GM12878 (cell line): ENCODE measurements around a stretch of chr15.

- RAMPAGE, long total RNA = no peak
- RRBS, 2 experiments = no CpG with 5 or more reads among the region's 4 CpGs
CAGE:
- cytosol, long polyA minus RNA = no peak
- cytosol, long polyA plus RNA = no peak
- long polyA plus RNA = no peak
- nucleolus, long total RNA = no peak
- nucleus, long polyA plus RNA = no peak
- nucleus, long total RNA = no peak
Measured at GRCh38 chr15:98671149-98672032, 23.1 kb downstream of the IGF1R start.

GRCh38 chr15:98683948-98684308 lies 35.6 kb downstream of the IGF1R start:
- RAMPAGE, long total RNA = no peak
- RRBS, 2 experiments = no CpG with 5 or more reads among the region's 2 CpGs
CAGE:
- cytosol, long polyA minus RNA = no peak
- cytosol, long polyA plus RNA = no peak
- long polyA plus RNA = no peak
- nucleolus, long total RNA = no peak
- nucleus, long polyA plus RNA = no peak
- nucleus, long total RNA = no peak

DNA sequence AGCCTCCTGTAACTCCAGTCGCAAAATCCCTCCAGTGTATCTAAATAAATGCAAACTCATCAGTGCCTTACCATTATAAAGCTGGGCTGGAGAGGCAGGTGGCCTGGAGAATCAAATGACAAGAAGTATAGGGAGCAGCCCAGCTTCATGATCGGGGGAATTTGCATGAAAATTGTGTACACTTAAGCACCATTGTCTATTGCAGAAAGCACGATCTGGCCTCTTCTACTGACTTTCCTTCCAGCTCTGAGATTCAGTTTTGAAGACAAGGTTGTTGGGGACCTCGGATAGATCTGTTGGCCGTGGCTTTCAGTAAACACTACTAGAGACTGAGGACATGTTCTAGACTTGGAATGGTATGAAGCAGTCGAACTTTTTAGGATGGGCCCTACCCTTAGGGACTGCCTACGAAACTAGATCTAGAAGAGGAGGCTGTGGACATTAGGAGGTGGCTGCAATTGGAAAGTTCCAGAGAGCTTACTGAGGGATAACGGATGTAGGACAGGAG lies 71.8 kb downstream of the IGF1R start:
- RAMPAGE, long total RNA = no peak
- RRBS, 2 experiments = no CpG with 5 or more reads among the region's 8 CpGs
CAGE:
- cytosol, long polyA minus RNA = no peak
- cytosol, long polyA plus RNA = no peak
- long polyA plus RNA = no peak
- nucleolus, long total RNA = no peak
- nucleus, long polyA plus RNA = no peak
- nucleus, long total RNA = no peak

GRCh38 chr15:98779534-98780129 lies 131.3 kb downstream of the IGF1R start:
- RAMPAGE, long total RNA = no peak
- RRBS, 2 experiments = no CpG with 5 or more reads among the region's 16 CpGs
CAGE:
- cytosol, long polyA minus RNA = no peak
- cytosol, long polyA plus RNA = no peak
- long polyA plus RNA = no peak
- nucleolus, long total RNA = no peak
- nucleus, long polyA plus RNA = no peak
- nucleus, long total RNA = no peak

DNA sequence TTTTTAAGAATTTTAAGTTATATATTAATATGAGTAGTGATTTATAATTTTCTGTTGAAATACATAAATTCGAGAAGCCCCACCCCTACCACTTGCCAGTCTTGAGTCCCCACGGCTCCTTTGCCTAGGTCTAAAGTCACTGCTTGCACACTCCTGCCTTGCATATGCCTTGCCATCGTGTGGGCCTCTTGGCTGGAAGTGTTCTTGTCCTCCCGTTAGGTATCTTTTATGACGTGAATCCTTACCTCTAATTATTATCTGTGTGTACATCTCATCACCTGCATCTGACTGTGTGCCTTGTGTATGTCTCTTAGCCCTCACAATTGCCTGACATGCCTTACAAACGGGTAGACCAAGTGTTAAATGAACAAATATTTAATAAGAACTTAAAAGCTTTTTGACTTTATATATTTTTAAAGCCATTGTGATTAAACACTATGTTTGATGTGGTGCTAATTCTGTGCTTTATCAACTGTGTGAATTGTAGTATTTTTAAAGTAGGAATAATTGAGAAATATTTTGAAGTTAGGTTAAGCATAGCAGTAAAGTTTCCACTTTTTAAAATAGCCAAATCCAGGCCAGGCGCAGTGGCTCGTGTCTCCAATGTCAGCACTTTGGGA lies 140.1 kb downstream of the PGPEP1L start:
- RAMPAGE, long total RNA = no peak
- RRBS, 2 experiments = no CpG with 5 or more reads among the region's 8 CpGs
CAGE:
- cytosol, long polyA minus RNA = no peak
- cytosol, long polyA plus RNA = no peak
- long polyA plus RNA = no peak
- nucleolus, long total RNA = no peak
- nucleus, long polyA plus RNA = no peak
- nucleus, long total RNA = no peak

- RAMPAGE, long total RNA = no peak
- RRBS, 2 experiments = no CpG with 5 or more reads among the region's 9 CpGs
CAGE:
- cytosol, long polyA minus RNA = no peak
- cytosol, long polyA plus RNA = no peak
- long polyA plus RNA = no peak
- nucleolus, long total RNA = no peak
- nucleus, long polyA plus RNA = no peak
- nucleus, long total RNA = no peak
Measured at GRCh38 chr15:98870748-98871478, 136.7 kb downstream of the PGPEP1L start.

DNA sequence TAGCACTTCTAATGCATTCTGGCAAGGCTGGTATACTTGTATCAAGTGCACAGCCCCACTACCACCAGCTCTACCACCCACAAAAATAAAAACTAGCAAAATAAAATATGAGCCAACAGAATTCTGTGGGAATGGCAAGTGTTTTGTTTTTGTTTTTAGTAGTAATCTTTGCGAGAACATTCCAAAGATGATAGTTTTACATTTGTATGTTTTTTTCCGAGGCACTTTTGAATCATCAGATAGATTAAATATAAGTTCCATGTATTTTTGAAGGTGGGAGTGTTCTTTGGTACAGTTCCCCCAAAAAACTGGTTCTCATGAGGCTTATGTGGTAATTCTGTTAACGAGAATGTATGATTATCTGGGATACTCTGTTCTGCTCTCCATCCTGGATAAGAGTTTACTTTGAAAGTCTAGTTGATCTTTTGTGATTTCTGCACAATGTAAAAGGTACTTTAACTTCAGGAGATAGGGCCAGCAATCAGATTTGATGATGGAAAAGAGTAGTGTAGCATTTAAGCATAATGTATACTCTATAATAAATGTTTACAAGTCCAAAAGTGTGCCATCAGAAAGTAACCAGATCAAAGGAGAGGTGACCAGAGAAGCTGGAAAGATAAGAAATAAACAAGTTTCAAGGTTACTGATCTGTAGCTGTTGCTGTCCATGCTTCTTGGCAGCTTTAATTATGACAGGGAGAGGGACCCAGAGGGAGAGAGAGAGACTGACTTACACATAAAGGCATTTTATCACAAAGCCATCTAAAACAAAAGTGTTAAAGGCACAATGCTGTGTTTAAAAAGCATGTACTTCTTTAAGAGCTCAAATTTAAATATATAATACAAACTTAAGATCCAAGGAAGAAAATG lies 130.9 kb downstream of the PGPEP1L start:
- RAMPAGE, long total RNA = no peak
- RRBS, 2 experiments = no CpG with 5 or more reads among the region's 3 CpGs
CAGE:
- cytosol, long polyA minus RNA = no peak
- cytosol, long polyA plus RNA = no peak
- long polyA plus RNA = no peak
- nucleolus, long total RNA = no peak
- nucleus, long polyA plus RNA = no peak
- nucleus, long total RNA = no peak

DNA sequence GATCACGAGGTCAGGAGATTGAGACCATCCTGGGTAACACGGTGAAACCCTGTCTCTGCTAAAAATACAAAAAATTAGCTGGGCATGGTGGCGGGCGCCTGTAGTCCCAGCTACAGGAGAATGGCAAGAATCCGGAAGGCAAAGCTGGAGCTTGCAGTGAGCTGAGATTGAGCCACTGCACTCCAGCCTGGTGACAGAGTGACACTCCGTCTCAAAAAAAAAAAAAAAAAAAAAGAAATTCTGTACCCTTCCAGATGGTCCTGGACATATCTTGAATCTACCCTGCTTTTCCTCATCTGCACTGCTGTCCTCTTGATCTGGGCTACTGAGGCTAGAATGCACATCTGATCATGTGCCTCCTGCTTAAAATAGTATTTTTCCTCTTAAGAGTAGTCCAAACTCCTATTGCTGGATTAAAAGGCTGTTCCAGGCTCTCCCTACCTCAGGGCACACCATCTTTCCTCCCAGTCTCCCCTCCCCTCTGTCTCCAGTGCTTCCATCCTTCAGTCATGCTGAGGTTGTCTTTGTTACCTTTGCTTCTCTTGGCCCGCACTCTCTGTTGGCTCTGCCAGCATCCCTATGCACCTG lies 123.0 kb downstream of the PGPEP1L start:
- RAMPAGE, long total RNA = no peak
- RRBS, 2 experiments = no CpG with 5 or more reads among the region's 7 CpGs
CAGE:
- cytosol, long polyA minus RNA = no peak
- cytosol, long polyA plus RNA = no peak
- long polyA plus RNA = no peak
- nucleolus, long total RNA = no peak
- nucleus, long polyA plus RNA = no peak
- nucleus, long total RNA = no peak

DNA sequence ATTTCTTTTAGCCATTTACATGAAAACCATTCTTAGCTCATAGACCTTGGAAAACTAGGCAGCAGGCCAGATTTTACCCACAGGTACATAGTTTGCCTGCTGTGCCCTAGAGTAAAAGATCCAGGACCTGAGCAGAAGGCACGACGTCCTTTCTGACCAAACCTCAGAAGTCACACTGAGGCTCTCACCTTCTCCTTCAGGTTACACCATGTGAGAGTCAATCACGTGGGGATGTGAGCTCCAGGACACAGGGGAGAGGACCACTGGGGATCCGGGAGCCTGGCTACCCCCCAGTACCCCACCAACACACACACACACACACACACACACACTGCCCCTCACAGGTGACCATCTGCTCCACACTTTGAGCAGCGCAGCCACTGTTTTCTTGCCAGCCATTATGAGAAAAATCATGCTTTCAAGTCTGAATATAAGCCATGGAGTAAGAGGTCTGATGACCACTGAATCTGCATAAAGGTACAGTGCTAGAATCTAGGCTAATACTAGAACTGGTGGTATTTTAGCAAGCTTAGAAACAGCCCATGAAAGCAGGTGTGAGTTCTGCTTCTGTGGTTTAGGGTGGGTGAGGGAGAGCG lies 55.5 kb downstream of the PGPEP1L start:
- RAMPAGE, long total RNA = no peak
- RRBS, 2 experiments = no CpG with 5 or more reads among the region's 6 CpGs
CAGE:
- cytosol, long polyA minus RNA = no peak
- cytosol, long polyA plus RNA = start-site peak on the plus strand centred at position 364 of the sequence, 75 bp wide, 62 and 49 reads in 2 replicates
- long polyA plus RNA = no peak
- nucleolus, long total RNA = no peak
- nucleus, long polyA plus RNA = no peak
- nucleus, long total RNA = no peak

DNA sequence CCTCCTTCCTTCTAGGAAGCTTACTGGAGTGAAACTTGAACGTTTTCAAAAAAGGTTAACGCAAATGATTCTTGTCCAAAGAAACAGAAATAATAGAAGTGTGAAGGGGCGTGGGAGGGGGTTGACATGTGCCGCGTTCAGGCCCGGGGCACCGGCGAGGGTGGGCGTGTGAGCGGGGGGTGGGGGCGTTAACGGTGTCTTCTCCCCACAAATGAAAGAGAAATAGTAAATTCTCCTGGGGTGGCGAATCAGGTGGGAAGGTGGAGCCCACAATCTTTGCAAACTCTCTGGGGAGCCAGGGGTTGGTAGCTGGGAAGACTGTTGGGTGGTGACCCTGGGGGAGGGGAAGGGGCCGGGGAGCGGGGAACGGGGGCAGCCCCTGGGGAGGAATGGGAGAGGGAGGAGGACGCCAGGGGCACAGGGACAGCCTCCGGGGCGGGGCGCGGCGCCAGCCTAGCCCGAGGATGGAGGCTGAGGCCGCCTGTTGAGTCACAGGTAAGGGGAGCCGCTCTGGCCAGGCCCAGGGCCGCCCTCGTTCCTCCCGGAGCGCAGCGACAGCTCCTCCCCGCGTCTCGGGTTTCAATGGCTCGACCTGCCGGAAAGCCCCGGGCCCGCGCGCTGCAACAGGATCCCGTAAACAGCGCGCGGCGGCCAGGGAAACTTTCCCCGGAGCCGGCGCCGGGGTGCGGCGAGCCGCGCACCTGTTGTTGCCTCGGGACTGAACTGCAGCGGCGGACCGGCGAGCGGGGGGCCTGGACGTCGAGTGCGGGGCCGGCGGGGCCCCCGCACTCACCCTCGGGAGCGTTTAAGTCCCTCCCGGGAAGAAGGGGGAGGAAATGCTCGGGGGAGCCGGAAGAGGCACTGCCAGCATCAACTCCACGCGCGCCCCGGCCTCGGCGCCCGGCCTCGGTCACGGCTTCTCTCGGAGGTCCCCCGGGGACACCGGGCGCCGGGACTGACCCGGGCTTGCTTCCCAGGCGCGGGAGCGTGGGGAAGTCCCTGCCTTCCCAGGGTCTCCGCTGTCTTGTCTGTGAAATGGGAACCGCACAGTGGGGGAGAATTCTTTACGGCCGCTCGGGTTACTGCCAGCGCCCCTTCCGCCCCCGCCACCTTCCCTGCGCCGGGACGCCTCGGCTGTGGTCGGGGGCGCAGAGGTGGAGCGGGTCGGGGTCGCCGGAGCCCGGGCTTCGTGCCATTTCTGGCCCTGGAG lies 7.1 kb upstream of the PGPEP1L start:
- RAMPAGE, long total RNA = no peak
- RRBS, 2 experiments = under 1 to 2% methylated on average over 53 to 54 of the region's 107 CpGs
CAGE:
- cytosol, long polyA minus RNA = no peak
- cytosol, long polyA plus RNA = no peak
- long polyA plus RNA = no peak
- nucleolus, long total RNA = no peak
- nucleus, long polyA plus RNA = no peak
- nucleus, long total RNA = no peak

DNA sequence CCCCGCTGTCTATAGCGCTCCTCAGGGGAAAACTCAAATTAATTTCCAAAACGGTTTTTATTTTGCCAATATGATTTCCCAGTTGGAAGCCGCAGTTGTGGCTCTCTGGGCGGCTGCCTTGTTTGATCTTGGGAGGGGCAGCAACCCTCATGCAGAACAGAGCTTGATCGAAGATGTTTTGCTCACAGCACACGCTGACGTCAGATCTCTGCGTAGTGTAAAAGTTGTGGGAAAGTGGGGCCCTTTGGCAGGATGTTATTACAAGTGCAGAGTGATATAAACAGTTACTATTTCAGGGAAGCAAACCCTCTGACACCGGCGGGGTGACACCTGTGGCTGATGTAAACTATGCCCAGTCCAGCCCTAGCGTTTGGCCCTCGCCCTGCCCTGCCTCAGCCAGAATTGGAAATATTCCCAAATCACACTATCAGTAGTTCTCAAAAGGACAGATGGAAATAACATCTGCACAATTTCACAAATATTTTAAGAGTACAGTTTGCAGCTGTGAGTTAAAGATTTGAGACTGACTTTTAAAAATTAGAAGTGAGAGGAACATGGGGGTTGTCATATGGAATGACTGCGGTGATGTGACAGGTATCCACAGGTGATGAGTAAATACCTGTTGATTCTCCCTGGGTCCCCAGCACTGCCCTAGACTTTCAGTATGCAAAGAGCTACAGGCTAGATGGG lies 1.7 kb downstream of the SYNM start:
- RAMPAGE, long total RNA = no peak
- RRBS, 2 experiments = no CpG with 5 or more reads among the region's 14 CpGs
CAGE:
- cytosol, long polyA minus RNA = no peak
- cytosol, long polyA plus RNA = no peak
- long polyA plus RNA = no peak
- nucleolus, long total RNA = no peak
- nucleus, long polyA plus RNA = no peak
- nucleus, long total RNA = no peak

DNA sequence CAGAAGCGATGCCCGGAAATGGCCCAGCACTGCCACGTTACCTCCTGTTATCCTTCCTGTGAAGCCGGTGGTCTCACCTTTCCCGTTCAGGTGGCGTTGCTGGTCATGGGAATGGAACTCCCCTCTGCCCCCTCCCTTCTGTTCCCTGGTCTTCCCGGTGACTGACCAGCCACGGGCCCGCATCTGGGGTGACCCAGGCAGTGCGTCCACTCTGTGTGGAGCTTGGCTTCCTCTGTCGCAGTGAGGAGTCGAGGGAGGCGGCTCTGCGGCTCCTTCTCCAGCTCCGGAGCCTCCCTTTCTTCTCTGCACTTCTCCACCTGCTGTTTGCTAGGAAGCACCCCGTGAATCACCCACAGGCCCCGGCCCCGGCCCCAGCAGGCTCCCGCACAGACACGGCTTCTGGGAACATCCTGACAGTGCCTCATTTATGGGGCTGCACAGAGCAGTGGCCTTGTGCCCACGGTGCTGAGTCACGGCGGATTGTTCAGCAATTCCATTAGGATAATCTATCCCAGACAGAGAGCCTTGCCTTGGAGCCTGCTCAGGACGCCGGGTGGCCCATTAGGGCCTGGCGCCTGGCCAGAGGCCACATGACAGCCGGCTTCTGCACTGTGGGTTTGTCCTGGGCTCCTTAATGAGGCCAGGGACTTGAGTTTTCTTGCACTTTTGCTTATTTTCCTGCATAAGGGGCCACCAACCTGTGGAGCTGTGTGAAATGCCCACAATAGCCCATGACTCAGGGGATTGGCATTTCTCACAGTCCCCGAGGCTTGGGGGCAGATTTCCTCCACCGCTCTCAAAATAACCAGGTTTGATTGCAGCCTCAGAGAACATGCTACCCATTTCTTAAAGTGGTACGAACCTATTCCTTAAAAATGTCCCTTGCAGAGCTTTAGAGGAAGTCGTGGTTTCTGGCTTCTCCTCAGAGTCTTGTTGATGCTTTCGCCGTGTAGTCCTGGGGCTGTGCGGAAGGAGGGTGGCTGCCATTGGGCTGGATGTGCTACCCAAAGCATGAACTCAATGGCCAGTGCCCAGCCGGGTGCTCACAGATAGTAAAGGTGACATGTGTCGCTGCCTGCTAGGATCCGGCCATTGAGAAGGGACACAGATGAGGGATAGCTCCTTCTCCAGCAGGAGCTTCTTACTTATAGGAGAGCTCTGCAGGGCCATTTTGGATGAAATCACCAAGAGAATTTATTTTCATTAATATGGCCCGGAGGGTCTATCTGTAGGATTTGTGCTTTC lies 18.9 kb downstream of the SYNM start:
- RAMPAGE, long total RNA = no peak
- RRBS, 2 experiments = 53% methylated on average over 10 to 13 of the region's 38 CpGs
CAGE:
- cytosol, long polyA minus RNA = no peak
- cytosol, long polyA plus RNA = no peak
- long polyA plus RNA = no peak
- nucleolus, long total RNA = no peak
- nucleus, long polyA plus RNA = no peak
- nucleus, long total RNA = no peak

DNA sequence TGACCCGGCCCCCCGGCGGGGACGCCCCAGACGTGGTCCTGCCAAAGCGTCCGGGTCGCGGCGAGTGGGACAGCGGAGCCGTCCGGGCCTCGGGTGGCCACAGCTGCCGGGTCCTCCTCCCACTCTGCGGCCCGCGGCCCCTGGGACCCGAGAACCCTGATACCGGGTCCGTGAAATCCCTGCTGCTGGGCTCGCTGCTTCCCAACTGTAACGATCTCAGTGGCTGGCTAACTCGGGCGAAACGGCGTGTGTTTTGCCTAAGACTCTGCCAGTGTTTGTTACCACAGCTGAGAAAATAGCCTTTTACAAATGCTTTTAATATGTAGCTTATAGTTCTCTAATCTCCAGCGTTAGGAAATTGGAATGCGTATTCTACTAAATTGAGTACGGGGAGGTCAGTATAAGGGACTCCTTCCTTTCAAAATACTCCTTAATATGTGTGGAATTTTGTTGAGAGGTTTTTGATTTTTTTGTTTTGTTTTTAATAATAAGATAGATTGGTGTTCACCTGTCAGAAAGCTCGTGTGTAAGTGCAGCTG lies 379 bp downstream of the LRRC28 start:
- RAMPAGE, long total RNA = no peak
- RRBS, 2 experiments = under 1 to 1% methylated on average over 7 to 13 of the region's 31 CpGs
CAGE:
- cytosol, long polyA minus RNA = no peak
- cytosol, long polyA plus RNA = no peak
- long polyA plus RNA = no peak
- nucleolus, long total RNA = no peak
- nucleus, long polyA plus RNA = no peak
- nucleus, long total RNA = no peak

DNA sequence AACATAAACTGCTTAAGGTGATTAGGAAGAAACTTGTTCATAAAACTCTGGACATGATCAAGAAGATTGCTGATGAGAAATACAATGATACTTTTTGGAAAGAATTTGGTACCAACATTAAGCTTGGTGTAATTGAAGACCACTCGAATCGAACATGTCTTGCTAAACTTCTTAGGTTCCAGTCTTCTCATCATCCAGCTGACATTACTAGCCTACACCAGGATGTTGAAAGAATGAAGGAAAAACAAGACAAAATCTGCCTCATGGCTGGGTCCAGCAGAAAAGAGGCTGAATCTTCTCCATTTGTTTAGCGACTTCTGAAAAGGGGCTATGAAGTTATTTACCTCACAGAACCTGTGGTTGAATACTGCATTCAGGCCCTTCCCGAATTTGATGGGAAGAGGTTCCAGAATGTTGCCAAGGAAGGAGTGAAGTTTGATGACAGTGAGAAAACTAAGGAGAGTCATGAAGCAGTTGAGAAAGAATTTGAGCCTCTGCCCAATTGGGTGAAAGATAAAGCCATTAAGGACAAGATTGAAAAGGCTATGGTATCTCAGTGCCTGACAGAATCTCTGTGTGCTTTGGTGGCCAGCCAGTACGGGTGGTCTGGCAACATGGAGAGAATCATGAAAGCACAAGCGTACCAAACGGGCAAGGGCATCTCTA lies 7.8 kb downstream of the LRRC28 start:
- RAMPAGE, long total RNA = no peak
- RRBS, 2 experiments = no CpG with 5 or more reads among the region's 7 CpGs
CAGE:
- cytosol, long polyA minus RNA = no peak
- cytosol, long polyA plus RNA = no peak
- long polyA plus RNA = no peak
- nucleolus, long total RNA = no peak
- nucleus, long polyA plus RNA = no peak
- nucleus, long total RNA = no peak

GRCh38 chr15:99401097-99401658 lies 149.9 kb downstream of the LRRC28 start:
- RAMPAGE, long total RNA = no peak
- RRBS, 2 experiments = 38% methylated on average over 1 of the region's 6 CpGs; no CpG with 5 or more reads in 1 of the 2 experiments
CAGE:
- cytosol, long polyA minus RNA = no peak
- cytosol, long polyA plus RNA = no peak
- long polyA plus RNA = no peak
- nucleolus, long total RNA = no peak
- nucleus, long polyA plus RNA = no peak
- nucleus, long total RNA = no peak

GRCh38 chr15:99421124-99421532 lies 144.7 kb upstream of the MEF2A start:
- RAMPAGE, long total RNA = no peak
- RRBS, 2 experiments = no CpG with 5 or more reads among the region's 6 CpGs
CAGE:
- cytosol, long polyA minus RNA = no peak
- cytosol, long polyA plus RNA = no peak
- long polyA plus RNA = no peak
- nucleolus, long total RNA = no peak
- nucleus, long polyA plus RNA = no peak
- nucleus, long total RNA = no peak

DNA sequence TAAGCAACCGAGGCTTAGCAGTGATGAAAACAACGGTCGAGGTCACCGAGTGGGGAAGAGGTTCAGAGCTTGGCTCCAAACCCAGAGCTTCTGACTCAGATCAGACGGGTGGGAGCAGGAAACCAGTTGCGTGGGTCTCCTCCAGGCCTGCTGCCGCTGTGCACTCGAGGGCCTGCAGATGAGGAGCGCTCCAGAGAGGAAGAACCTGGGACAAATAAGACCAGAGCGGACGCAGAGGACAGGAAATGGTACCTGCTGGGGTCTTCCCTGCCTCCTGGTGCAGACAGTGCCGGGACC lies 99.0 kb upstream of the MEF2A start:
- RAMPAGE, long total RNA = no peak
- RRBS, 2 experiments = no CpG with 5 or more reads among the region's 12 CpGs
CAGE:
- cytosol, long polyA minus RNA = no peak
- cytosol, long polyA plus RNA = no peak
- long polyA plus RNA = no peak
- nucleolus, long total RNA = no peak
- nucleus, long polyA plus RNA = no peak
- nucleus, long total RNA = no peak

GRCh38 chr15:99485414-99486044 lies 80.3 kb upstream of the MEF2A start:
- RAMPAGE, long total RNA = no peak
- RRBS, 2 experiments = no CpG with 5 or more reads among the region's 10 CpGs
CAGE:
- cytosol, long polyA minus RNA = no peak
- cytosol, long polyA plus RNA = no peak
- long polyA plus RNA = no peak
- nucleolus, long total RNA = no peak
- nucleus, long polyA plus RNA = no peak
- nucleus, long total RNA = no peak

- RAMPAGE, long total RNA = no peak
- RRBS, 2 experiments = no CpG with 5 or more reads among the region's 1 CpG
CAGE:
- cytosol, long polyA minus RNA = no peak
- cytosol, long polyA plus RNA = no peak
- long polyA plus RNA = no peak
- nucleolus, long total RNA = no peak
- nucleus, long polyA plus RNA = no peak
- nucleus, long total RNA = no peak
Measured at GRCh38 chr15:99498995-99499341, 66.8 kb upstream of the MEF2A start.

DNA sequence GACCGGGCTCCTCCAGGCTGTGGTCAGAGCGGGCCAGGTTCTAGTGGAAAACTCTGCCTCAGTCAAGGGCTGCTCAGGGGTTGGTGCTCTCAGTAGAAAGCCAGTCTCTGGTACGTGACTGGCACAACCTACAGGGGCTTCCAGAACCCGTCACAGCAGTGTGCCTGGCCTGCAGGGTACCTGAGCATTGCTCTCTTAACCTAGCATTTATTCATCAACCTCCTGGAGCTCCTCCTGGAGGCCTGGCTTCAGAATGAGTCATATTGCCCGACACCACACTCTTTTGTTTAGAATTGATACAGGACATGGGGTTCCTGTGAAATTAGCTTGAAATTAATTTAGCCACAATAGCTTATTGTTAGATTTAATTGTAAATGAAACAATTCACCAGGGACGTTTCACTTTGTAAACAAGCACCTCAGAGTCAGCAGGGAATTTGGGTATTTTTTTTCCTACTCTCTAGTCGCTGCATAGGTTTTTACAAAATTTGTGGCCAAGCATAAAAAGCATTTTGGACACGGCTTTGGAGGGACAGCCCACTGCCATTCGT lies 61.0 kb upstream of the MEF2A start:
- RAMPAGE, long total RNA = no peak
- RRBS, 2 experiments = no CpG with 5 or more reads among the region's 9 CpGs
CAGE:
- cytosol, long polyA minus RNA = no peak
- cytosol, long polyA plus RNA = no peak
- long polyA plus RNA = no peak
- nucleolus, long total RNA = no peak
- nucleus, long polyA plus RNA = no peak
- nucleus, long total RNA = no peak